ENCODE results near the genes CCDC134, SHISA8 and TCF20.

DNA sequence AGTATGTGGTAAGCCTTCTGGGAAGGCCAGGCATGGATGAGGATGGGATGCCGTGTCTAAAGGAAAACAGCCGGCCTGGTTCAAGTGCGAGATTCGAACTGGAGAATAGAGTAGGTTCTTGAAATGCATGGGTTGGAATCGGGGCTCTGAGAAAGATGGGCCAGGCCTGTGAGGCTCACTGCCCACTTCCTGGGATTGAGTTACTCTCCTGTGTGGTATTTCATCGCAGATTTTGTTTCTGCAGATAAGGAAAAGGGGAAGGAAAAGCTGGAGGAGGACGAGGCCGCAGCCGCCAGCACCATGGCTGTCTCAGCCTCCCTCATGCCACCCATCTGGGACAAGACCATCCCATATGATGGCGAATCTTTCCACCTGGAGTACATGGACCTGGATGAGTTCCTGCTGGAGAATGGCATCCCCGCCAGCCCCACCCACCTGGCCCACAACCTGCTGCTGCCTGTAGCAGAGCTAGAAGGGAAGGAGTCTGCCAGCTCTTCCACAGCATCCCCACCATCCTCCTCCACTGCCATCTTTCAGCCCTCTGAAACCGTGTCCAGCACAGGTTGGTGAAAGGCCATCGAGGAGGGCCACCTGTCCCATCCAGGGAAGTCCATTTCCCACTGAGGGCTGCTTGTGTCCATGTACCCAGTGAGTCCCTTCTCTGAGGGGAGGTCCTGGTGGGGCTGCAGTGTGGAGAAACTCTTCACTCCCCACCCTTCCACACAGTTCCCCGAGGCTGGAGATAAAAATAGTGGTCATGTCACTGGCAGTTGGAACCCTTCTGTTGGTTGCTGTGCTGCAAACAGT lies 5.6 kb downstream of the TEF start:
- RRBS, 2 experiments, result no CpG with 5 or more reads among the region's 14 CpGs

GRCh38 chr22:41432010-41432506 lies 14.5 kb downstream of the TOB2 start:
- RRBS, 2 experiments, result no CpG with 5 or more reads among the region's 9 CpGs

GRCh38 chr22:41438758-41439260 lies 7.8 kb downstream of the TOB2 start:
- RRBS, 2 experiments, result 94 to 97% methylated on average over 2 of the region's 4 CpGs

DNA sequence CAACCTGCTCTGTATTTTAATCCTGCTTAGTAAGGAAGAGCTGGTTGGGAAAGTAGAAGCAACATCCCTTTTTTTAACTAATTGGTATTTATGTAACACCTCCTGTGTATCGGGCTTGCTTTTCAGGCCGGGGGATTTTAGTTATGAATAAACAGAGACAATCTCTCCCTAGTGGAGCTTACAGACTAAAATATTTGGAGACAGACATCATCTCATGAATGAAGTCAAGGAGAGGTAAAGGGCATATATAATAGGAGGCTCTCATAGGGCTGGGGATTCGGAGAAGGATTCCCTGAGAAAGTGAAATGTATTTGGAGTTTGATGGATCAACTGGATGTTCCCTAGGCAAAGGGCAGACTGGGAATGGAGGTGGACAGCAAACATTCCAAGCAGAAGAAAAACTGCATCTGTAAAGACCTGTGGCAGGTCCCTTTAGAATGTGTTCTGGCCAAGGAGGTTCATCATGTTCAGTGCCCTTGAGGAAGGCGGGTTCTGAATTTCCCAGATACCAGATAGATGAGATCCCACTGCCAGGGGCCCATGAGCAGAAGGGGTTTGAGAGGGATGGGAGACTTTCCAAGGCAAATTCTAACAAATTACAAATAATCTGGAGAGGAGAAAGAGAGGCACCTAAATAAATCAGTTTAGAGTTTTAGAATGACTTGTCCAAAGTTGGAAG lies 22.0 kb downstream of the ACO2 start:
- RRBS, 2 experiments, result no CpG with 5 or more reads among the region's 4 CpGs

DNA sequence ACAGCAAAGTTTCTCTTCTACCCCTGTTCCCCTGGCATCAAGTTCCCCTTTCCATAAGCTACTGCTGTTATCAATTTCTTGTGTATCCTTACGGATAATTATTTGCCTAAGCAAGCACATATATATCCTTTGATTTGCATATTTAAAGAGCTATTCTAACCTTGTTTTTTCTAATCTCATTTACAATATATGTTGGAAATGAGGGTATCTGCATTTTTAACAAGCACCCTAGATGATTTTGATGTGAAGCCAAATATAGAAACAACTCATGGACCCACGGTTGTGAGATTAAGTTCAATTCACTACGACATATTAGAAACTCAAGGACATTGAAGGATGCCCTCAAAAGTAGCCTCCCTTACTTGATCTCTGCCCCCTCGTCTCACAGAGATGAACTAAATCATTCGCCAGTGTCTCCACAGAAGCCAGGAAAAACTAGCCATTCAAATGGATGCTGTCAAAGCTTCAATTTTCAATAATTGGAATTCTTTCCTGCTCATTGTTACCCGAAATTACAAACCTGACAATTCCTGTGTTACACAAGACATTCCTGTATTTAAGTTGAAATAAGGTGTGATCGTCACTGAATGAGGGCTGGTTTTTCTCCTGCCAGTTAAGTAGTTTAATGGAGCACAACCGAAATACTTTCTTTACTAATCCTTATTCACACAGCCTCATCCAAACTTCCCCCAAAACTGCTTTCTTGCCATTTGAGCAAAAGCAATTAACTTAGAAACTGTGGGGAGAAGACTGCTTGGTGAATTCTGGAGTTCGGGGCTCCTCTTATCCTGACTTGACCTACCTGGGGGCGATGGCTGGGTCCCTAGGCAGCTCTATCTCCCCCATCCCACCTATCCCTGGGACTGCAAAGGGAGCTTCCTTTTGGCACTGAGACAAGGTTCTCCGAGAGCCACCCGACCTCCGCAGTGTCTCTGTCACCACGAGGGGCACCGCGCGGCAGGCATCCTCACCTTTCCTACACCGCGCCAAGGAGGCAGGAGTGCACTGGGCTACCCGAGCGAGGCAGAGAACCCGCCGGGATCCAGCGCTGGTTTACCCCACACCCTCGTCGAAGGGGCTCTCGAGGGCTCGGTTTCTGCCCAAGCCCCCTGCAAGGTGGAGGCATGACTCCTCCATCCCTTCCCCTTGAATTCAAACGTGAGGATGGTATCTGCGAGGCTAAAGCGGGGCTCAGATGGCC lies 1.0 kb downstream of the DESI1 start:
- RRBS, 2 experiments, result no CpG with 5 or more reads among the region's 31 CpGs

- RRBS, 2 experiments, result 11 to 28% methylated on average over 12 to 14 of the region's 72 CpGs
Measured at GRCh38 chr22:41799579-41800819, at the start of gene CCDC134. TSS of gene CCDC134 (plus strand) at chr22:41800679.

GRCh38 chr22:41908101-41908874 lies 6.6 kb downstream of the SHISA8 start:
- RRBS, 2 experiments, result no CpG with 5 or more reads among the region's 6 CpGs

DNA sequence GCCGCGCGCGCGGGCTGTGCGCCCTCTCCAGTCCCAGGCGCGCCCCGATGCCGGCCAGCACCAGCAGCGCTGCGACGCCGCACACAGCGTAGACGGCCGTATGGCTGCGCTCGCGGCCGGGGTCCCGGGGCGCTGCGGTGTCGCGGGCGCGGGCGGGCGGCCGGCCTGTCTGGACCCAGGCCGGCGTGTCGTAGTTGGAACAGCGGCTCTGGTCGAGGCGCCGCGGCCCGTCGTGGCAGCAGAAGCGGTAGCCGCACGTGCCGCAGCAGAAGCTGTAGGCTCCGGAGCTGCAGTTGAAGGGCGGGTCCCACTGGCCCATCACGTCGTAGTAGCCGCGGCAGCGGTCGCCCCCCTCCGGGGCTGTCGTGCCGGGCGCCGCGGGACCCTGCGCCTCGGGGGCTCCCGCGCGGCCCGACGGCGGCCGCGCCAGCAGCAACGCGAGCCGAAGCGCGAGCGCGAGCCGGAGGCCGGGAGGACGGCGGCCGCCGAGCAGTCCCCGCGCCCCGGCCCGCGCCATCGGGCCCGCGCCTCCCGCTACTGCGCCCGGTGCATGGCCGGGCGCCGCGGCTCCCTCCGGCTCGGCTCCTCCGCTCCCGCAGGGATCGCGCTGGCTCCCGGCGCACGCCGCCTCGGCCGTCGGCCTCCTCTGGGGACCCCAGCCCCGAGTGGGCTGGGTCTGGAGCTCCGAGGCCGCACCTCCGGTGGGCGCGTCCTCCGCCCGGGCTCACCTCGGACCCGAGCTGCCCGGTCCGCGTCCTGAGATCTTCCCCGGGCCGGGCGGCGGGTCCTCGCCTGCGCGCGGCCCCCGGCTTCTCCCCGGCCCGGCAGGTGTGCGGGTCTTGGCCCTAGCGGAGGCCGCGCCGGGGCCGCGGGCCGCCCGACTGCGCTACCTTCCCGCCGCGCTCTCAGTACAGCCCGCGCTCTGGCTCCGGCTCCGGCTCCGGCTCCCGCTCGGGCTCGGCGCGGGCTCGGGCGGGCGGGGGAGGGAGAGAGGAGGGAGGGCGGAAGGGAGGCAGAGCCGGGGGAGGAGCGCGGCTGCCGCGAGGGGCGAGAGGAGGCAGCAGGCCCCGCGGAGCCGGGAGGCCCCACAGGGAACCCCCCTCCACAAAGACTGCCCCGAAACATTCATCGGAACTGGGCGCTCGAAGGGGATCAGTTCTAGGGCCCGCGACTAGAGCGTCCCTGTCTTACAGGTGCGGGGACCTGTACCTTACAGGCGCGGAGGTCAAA lies at the start of gene SHISA8:
SHISA8 (minus strand) TSS at position 924 of the 1,230 bp plus-strand sequence.
- RRBS, 2 experiments, result 2 to 4% methylated on average over 113 to 120 of the region's 180 CpGs

DNA sequence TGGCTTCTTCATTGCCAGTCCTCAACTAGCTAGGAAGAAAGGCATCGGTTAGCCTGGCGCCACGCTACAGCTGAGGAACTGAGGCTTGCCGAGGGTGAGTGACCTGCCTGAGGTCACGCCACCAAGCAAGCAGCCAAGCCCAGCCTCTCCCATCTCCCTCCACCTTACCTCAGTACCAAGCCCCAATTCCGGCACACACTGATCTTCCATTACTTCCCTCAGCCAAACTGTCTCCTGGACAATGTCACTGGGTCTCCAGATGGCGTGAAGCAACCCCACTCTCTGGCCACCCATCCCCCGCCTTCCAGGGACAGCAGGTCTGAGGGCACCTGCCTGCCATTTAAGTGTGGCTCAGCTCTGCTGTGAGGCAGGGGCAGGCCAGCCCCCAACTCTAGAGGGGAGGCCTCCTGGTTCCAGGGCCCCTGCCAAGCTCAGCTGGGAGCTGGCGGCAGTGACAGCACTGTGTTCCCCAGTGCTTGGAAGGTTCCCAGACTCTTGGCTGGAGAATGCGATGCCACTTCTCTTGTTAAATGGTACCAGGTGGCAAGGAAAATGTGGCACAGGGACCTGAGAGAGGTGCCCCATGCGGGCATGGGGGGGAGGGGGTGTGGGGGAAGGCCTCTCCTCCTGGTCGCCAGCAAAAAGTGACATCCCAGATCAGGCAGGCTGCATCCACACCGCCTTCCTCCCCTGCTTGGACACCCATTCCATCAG lies 8.2 kb upstream of the TNFRSF13C start:
- RRBS, 2 experiments, result no CpG with 5 or more reads among the region's 13 CpGs

GRCh38 chr22:41983314-41983967 lies 14.2 kb downstream of the SEPTIN3 start:
- RRBS, 2 experiments, result no CpG with 5 or more reads among the region's 6 CpGs

GRCh38 chr22:42118609-42119363 lies 11.8 kb downstream of the CYP2D6 start:
- RRBS, 2 experiments, result no CpG with 5 or more reads among the region's 5 CpGs

- RRBS, 2 experiments, result no CpG with 5 or more reads among the region's 85 CpGs
Measured at GRCh38 chr22:42142604-42143644, 12.3 kb upstream of the CYP2D6 start.

DNA sequence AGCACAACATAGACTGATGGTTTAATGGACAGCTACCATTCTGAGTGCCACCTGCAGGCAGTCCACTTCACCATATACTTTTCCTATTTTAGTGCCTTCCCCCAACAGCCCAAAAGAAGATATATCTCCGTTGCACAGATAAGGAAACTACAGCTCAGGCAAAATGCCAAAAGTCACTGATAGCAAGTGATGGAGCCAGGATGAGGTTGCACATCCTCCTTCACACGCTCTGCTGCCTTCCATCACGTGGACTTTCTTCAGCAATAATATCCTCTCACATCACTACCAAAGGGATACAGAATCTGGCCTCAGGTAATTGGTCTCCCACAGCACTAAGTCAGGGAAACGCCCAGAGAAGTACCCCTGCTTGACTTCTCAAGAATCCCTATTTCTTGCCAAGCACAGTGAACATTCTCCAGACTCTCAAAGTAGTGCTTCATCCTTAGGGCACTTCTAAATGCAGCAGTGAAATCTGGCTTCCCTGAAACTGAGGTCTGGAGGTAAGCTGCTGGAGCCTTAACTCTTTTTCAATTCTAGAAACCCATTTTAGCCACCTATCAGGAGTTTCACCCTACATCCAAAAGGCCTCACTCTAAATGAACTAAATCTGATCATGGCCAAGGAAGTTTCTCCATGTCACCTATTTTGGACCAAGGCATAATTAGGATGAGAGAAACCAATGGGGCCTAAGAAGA lies 7.3 kb downstream of the TCF20 start:
- RRBS, 2 experiments, result no CpG with 5 or more reads among the region's 4 CpGs

GRCh38 chr22:42270106-42271062 lies at the start of gene TCF20:
TSS of gene TCF20 (minus strand) at chr22:42270653.
- RRBS, 2 experiments, result 9 to 10% methylated on average over 42 to 43 of the region's 121 CpGs

DNA sequence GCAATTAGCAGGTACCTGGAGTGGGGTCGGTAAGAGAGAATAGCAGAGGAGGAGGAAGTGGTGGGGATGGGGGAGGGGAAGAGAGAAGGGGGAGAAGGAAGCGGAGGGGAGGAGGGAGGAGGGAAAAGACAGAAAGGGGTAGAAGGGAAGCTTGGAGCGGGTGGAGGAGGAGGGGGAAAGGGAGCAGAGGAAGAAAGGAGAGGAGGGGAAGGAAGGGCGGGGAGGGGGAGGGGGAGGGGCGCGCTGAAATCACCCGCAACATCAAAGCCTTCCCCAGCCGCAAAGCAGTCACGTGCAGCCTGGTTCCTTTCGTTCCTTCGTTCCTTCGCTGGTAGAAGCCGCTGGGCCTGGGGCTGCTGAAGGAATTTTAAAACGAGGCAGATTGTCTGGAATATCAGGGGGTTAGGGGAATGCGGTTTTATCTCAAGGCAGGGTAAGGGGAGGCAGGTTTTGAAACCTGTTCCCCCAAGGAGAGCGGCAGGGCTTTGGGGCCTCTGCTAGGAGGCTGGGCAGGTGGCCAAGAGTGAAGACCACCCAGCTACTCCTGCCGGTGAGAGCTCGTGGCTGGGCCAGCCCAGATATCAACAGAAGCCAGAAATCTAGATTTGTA lies 29.4 kb upstream of the TCF20 start:
- RRBS, 2 experiments, result no CpG with 5 or more reads among the region's 18 CpGs

- RRBS, 2 experiments, result no CpG with 5 or more reads among the region's 14 CpGs
Measured at GRCh38 chr22:42326695-42327221, 56.3 kb upstream of the TCF20 start.

DNA sequence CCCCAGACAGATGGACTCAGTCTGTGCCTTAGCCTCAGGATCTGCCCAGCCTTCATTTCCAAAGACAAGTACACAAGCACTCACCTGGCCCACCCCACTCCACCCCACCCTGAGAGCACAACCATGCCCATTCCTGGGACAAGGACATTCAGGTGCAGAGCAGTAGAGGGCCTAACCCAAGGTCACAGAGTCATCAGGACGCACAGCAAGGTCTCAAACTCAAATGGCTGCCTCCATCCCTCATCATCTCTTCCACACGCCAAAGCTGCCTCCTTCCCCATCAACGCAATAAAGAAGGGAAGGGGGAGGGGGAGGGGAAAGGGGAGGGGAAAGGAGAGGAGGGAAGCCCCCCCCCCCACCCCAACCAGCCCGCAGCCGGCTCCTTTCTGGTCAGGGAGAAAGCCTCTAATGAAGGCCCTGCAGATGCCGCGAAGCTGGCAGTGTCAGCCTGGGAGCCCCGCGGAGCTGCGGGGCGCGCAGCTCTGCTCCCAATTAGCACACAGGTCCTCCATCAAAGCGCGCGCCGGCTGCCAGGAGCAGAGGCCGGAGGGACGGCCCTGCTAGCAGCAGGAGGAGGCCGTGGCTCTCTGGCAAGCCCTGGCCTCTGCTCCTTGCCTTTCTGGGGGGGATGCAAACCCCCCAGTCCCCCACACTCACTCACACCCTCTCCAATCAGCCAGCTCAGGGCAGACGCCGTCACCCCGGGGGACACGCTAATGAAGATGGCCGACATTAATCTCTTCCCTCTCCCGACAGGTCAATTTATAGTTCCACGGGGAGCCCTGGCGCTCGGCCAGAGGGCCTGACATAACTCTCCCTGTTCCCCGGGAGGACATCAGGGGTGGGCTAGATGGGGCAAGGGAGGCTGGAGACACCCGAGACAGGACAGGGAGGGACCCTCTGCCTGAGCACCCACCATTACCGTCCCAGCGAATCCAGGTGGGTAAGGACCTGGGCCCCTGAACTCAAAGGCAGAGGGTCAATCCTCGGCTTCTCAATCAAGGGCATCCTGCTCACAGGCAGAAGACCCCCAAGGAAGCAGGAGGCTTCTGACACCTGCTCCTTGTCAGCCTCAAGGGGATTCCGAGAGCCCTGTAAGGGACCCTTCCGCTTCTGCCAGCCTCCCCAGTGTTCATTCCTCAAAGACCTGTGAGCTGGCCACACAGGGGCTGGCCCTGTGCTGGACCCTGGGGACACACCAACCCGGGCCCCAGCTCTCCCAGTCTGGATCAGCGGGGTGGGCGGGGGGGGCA lies 70.5 kb upstream of the TCF20 start:
- RRBS, 2 experiments, result 17% methylated on average over 1 of the region's 38 CpGs; no CpG with 5 or more reads in 1 of the 2 experiments

DNA sequence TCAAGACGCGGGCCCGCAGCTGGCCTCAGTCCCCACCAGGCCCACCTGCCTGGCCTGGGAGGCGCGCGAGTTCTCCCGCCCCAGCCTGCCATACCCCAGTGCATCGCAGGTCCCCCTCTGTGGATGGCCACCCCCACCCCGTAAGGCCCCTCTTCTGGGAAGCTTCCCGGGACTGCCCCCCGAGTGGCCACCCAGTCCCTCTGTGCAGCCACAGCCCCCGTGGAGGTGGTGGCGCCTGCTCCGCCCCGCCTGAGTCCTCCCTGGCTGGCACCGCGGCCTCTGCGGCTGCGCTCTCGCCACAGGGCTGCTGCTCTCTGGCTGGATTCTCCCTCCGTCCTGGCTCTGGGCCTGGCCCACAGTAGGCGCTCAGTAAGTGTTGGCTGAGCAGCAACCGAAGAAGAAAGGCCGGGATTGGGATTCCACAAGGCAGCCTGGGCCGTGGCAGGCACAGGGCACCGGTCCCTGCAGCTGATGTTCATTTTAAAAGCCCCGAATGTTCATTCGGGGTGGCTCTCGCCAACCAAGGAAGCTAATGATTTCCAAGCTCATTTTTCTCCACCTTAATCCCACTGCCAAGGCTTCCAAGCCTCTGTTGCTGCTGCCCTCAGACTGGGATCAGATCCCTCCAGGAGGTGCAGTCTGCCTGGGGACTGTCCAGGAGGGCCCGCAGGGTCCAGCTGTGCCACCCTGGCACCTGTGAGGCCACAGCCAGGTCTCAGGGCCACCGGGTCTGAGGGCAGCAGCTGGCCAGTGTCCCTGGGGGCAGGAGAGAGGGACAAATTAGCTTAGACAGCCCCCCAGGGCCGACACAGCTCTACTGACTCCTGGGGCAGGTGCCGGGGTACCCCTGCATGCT lies 74.2 kb upstream of the TCF20 start:
- RRBS, 2 experiments, result 53 to 91% methylated on average over 3 to 5 of the region's 33 CpGs

DNA sequence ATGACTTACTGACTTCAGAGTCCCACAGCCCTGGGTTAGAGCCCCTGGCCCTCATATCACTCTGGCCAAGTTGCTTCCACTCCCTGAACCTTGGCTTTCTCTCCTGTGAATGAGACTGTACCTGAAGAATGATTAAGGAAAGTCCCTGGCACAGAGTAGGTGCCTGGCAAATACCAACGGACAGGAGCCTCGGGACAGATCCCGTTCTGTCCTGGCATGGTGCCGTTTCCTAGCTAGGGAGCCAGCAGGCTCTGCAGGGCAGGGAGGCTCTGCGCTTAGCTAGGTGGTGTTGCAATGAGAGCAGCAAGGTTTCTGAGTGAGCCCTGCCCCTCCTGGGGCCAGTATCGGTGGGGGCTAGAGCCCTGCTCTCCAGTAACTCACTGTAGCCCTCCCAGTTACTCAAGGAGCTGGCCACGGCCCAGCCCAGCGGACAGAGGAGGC lies 74.6 kb downstream of the NFAM1 start:
- RRBS, 2 experiments, result no CpG with 5 or more reads among the region's 8 CpGs

- RRBS, 2 experiments, result no CpG with 5 or more reads among the region's 12 CpGs
Measured at GRCh38 chr22:42368119-42368447, 64.1 kb downstream of the NFAM1 start.

Measured in NT2/D1 (cell line).